ENCODE measurements around a stretch of chr19.

GRCh38 chr19:19062301-19062914, 1.4 kb upstream of the SLC25A42 start:
- PRO-cap = no peak
- CAGE, long polyA plus RNA = no peak

GRCh38 chr19:19106150-19106685, 32.1 kb downstream of the TMEM161A start:
- PRO-cap = no peak
- CAGE, long polyA plus RNA = no peak

DNA sequence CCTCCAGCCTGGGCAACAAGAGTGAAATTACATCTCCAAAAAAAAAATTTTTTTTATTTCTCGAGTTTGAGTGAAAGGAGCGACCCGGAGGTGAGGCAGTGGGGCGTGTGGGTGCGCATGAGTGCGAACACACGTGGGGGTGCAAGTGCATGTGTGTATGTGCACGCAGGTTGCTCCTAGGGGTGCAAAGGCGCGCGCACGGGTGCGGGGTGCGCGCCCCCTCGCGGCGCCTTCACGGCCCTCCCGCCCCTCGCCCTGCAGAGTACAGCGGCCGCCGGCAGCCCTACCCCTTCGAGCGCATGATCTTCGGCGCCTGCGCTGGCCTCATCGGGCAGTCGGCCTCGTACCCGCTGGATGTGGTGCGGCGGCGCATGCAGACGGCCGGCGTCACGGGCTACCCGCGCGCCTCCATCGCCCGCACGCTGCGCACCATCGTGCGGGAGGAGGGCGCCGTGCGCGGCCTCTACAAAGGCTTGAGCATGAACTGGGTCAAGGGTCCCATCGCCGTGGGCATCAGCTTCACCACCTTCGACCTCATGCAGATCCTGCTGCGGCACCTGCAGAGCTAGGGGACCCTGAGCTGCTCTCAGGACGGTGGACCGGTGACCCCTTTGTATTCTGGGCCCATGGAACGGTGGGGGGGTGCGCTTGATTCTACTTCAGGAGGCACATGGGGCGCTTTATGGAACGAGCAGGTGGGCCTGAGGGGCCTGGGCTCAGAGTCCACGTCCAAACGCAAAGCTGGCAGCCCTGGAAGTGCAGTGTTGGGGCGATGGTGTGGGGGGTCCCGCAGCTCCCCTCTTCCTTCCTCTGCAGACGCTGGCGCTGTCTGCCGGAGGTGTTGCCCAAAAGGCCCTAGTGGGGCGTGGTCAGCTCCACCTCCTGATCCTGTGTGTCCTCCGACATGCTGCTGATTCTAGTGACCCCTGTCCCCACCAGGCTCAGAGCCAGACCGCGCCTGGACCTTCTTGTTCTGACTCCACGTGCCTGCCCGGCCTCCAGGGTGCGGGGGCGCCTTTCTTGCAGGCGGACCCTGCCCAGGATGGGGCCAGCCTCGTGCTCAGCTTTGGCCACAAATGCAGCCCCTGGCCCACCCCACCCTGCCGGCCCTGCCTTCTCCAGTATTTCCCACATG, 27.6 kb downstream of the TMEM161A start:
- PRO-cap = no peak
- CAGE, long polyA plus RNA = no peak

- PRO-cap = no peak
- CAGE, long polyA plus RNA = no peak
Measured at GRCh38 chr19:19335605-19336523, 15.2 kb downstream of the MAU2 start.

DNA sequence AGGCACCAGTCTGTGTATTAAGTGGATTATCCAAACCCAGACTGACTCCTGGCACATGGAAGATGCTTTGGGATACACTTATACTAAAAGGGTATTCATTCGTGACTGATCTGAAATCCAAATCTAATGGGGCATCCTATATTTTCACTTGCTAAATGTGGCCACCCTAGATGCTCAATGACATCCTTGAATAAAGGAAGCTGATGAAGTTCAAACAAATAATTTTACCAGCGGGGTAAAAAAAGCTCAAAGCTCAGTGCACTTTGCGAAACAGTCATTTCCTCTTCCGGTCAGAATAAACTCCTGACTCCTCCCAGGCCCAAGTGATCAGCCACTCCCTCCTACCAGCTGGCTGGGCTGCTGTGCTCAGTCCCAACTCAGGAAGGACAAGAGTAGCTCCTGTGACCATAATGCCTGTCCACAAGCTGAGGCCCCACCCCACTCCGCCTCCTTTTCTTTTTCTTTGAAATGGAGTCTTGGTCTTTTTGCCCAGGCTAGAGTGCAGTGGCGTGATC, 32.5 kb upstream of the GATAD2A start:
- PRO-cap = unidirectional peak, minus-strand start at position 199 of the sequence
- CAGE, long polyA plus RNA = no peak

DNA sequence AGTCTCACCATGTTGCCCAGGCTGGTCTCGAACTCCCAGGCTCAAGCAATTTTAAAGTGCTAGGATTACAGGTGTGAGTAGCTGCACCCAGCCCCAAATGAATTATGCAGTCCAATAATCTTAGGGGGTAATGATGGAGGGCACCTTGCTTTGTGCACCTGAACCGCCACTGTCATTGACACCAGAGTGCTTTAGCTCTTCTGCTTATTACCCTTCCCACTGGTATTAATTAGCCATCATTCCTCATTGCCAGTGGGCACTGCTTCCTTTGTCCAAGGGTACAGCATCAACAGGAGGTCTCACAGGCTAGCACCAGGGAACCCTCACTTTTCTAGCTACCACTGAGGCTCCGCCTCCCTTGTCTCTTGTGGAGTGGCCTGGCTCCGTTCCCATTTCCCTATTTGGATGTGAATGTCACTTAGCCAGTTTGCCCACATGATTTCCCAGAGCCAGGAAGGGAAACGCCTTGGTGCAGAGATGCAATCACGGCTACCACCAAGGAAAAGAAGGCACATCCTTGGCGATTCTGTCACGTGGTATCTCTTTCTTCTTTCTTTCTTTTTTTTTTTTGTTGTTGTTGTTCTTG, 27.8 kb upstream of the GATAD2A start:
- PRO-cap = no peak
- CAGE, long polyA plus RNA = no peak

DNA sequence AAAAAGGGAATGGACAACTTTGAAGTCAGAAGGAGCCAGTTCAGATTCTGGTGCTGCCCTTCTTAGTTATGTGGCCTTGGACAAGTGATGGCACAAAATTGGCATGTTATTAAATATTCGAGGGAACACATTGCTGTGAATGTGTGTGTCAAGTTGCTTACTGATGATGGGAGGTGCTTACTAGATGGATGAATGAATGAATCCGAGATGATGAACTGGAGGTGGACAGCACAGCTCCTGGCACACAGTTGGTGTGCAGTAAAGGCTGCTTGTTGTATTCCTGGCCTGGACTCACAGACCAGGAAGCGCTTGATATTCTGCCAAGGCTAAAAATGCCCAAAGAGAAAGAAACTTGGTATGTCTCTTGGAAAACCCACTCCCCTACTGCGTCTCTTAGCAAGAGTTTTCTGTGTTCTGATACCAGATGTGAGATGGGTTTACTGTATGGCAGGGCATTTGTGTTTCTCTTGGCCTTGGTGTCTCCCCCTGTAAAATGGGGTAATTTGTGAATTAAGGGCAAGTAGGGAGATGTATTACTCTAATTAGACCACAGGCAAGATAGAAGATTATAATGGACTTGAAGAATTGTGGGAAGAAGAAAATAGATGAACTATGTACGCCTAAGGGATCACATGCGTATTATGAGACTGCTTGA, 15.2 kb upstream of the GATAD2A start:
- PRO-cap = no peak
- CAGE, long polyA plus RNA = no peak

DNA sequence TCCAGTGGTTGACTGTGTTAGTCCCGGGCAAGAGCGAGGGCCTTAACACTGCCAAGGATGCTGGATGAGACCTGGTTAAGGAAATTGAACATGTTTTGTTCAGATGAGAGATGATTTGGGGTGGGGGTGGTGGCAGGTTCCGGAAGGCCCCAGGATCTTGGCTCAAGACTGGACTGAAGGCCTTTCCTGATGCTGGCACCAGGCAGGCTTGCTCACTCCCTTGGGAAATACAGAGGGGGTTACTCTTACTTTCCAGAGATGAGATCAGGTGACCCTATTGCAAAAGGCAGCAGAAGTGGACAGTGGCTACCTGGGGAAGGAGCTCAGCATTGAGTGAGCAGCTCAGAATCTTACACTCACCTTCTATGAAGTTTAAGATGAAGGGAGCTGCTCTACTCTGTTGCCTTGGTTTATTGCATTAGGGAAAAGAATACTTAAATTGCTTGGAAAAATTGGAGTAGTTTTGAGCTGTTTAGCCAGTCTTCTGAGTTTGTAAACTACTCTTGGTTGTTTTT, 10.8 kb downstream of the GATAD2A start:
- PRO-cap = no peak
- CAGE, long polyA plus RNA = no peak

DNA sequence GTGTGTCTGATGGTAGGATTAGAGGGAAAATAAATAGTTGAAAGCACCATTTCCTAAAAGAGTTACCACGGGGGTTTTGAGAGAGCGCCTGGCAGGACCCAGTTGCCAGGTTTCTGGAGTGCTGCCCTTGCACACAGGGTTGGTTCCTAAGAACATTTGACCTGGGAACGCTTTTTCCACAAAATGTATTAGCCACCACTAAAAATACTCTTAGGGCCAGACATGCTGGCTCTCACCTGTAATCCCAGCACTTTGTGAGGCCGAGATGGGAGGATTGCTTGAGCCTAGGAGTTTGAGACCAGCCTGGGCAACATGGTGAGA, 11.7 kb downstream of the TSSK6 start:
- PRO-cap = no peak
- CAGE, long polyA plus RNA = no peak

- PRO-cap = no peak
- CAGE, long polyA plus RNA = no peak
Measured at GRCh38 chr19:19508817-19509229, 6.5 kb downstream of the TSSK6 start.

DNA sequence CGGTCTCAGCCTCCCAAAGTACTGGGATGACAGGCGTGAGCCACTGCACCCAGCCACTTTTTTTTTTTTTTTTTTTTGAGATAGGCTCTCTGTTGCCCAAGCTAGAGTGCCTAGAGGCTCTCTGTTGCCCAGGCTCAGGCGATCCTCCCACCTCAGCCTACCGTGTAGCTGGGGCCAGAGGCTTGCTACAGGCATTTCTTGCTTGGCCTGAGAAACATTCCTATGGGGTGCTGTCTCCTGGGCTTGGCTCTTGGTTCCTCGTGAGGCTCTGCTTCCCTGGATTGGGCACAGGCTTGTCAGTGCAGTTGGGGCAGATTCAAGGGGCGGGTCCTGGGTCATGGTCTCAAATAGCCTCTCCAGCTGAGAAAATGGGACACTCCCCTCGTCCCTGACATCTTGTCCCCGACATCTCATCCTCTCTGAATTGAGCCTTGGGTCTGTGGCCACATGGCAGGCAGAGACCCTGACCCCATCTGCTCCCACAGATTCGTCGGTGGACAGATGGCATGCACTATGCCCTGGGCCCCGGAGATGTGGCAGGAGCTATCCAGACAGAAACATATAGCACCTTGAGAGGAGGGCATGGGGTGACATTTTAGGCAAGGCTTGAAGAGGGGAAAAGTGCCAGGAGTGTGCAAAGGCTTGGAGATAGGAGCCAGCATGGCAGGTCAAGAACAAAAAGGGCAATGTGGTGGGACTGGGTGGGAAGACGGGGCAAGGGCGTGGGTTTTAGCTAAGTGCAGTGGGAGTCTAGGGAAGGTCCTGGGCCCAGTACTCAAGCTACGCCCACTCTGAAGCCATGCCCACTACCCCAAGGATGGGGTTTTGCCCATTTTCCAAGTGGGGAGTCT, 4.8 kb downstream of the TSSK6 start:
- PRO-cap = no peak
- CAGE, long polyA plus RNA = no peak

GRCh38 chr19:19526805-19527222, 1.9 kb upstream of the YJEFN3 start:
- PRO-cap = unidirectional peak, minus-strand start at chr19:19526909
- CAGE, long polyA plus RNA = no peak

- PRO-cap = no peak
- CAGE, long polyA plus RNA = no peak
Measured at GRCh38 chr19:19599199-19599551, 19.3 kb downstream of the PBX4 start.

DNA sequence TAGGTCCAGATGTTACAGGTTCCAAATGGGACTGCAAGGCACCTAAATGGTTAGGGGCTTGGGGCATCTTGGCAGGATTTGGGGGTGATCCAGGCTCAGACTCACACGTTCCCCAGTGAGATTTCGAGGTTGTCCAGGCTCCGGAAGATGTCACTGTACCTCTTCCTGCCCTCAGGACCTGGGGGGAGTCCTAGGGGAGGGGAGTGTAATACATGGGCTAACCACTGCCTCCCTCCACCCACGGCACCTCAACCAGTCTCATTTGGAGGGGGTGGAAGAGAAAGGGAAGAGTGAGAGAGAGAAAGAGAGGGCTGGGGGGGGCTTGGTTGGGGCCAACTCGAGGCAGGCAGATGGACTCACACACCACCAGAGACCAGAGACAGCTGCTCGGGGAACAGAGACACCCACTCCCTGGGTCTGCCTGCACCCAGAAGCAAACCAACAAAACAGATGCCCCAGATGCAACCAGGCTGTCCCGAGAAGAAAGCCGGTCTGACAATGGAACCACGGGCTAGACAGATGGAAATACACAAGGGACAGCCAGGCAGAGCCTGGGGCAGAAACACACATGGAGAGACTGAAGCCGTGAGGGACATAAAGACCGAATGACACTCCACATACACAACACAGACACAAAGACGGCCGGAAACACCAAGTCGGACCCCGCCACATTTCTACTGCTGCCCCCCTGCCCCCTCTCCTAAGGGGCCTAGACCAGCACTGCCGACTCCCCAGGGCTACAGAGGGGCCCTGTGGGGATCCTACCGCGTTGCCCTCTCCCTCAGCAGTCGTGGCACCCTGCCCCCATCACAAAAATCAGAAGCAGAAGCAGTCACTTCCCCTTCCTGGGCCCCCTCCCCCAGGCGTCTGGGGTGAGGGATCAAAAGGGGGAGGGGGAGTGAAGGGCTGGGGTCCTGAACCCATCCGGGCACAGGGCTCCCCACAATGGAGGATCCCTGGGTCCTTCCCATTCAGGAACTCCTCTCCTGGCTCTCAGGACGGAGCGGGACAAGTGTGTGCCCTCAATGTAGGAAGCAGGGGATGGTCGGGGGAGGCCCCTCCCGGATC, 693 bp downstream of the GMIP start:
- PRO-cap = bidirectional peak, plus-strand start at position 624 of the sequence, minus-strand start at position 607 of the sequence; bidirectional peak, plus-strand start at position 883 of the sequence, minus-strand start at position 790 of the sequence
- CAGE, long polyA plus RNA = no peak

DNA sequence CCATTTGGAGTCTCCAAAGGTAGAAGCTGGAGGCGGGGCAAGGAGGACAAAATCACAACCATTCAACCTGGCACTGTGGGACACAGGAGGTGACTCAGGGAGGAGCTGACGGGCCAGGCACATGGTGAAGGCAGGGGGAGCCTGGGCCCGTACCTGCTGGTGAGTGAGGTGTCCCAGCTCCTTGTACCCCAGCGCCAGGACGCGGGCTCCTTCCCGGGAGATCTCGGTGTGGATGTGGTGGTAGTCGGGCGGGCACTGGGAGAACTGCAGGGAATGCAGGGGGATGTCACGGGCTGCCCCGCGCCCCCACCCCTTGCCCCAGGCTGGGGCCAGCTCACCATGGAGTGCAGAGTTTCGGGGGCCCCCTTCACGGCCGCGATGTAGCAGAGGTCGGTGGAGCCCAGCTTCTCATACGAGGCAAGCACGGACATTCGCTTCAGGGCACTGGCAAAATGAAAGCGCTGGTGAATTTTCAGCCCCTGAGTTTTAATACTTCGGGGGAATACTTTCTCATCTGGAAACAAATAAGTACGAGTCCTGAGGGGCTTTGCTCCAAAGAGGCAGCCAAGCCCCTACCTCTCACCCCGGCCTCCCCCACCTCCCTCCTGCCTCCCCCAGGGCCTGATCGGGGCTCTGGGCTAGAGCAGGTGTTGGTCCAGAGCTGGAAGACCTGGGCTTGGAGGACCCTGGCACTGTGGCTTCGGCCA, 9.7 kb downstream of the ATP13A1 start:
- PRO-cap = no peak
- CAGE, long polyA plus RNA = no peak

DNA sequence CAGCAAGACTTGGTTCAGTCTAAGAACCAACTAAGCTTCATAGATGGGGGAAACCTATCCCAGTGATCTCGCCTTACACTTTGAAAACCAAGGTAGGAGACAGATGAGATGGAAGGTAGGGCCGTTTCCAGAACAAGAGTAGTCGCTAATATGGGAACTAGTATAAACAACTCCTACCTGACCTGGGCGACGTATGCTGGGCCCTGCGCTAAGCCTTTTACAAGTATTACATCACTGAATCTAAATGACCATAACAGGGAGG, 753 bp downstream of the ATP13A1 start:
- PRO-cap = bidirectional peak, plus-strand start outside the sequence, minus-strand start at position 150 of the sequence
- CAGE, long polyA plus RNA = no peak

DNA sequence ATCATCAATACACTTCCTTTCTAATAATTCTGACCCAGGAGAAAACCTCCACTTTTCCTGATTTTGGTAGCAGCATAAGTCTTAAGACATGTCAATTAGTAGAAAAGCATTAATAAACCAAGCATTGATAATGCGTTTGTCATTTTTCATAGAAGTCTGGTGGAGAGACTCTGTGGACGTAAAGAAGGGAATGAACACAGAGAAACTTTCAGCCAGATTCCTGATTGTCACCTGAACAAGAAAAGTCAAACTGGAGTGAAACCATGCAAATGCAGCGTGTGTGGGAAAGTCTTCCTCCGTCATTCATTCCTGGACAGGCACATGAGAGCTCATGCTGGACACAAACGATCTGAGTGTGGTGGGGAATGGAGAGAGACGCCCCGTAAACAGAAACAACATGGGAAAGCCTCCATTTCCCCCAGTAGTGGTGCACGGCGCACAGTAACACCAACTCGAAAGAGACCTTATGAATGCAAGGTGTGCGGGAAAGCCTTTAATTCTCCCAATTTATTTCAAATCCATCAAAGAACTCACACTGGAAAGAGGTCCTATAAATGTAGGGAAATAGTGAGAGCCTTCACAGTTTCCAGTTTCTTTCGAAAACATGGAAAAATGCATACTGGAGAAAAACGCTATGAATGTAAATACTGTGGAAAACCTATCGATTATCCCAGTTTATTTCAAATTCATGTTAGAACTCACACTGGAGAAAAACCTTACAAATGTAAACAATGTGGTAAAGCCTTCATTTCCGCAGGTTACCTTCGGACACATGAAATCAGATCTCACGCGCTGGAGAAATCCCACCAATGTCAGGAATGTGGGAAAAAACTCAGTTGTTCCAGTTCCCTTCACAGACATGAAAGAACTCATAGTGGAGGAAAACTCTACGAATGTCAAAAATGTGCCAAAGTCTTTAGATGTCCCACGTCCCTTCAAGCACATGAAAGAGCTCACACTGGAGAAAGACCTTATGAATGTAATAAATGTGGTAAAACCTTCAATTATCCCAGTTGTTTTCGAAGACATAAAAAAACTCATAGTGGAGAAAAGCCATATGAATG, 10.7 kb downstream of the ZNF101 start:
- PRO-cap = no peak
- CAGE, long polyA plus RNA = no peak

DNA sequence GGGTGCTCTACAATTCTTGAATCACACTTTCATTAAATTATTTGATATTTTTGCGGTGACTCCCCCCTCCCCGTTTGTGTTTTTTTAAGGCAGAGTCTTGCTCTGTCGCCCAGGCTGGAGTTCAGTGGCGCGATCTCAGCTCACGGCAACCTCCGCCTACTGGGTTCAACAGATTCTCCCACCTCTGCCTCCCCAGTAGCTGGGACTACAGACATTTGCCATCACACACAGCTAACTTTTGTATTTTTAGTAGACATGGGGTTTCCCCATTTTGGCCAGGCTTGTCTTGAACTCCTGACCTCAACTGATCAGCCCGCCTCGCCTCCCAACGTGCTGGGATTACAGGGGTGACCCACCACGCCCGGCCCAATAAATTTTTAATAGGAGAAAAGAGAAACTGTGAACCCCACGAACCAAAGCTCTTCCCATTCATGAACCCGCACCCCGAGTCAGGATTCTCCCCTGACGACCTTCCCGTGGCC, 677 bp downstream of the ZNF506 start:
- PRO-cap = no peak
- CAGE, long polyA plus RNA = no peak

DNA sequence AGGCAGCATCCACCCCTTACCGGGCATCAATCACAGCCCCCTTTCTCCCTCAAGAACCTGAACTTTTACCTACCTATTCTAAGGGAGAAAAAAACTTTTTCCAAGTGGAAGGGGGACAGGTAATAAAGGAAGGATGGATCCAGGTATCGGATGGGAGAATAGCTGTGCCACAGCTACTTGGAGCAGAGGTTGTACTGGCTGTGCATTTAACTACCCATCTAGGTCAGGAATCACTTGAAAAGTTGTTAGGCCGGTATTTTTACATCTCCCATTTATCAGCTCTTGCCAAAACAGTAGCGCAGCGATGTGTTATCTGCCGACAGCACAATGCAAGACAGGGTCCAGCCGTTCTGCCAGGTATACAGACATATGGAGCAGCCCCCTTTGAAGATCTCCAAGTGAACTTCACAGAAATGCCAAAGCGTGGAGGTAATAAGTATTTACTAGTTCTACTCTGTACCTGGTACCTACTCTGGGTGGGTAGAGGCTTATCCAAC, 80.3 kb downstream of the ZNF486 start:
- PRO-cap = no peak
- CAGE, long polyA plus RNA = no peak

DNA sequence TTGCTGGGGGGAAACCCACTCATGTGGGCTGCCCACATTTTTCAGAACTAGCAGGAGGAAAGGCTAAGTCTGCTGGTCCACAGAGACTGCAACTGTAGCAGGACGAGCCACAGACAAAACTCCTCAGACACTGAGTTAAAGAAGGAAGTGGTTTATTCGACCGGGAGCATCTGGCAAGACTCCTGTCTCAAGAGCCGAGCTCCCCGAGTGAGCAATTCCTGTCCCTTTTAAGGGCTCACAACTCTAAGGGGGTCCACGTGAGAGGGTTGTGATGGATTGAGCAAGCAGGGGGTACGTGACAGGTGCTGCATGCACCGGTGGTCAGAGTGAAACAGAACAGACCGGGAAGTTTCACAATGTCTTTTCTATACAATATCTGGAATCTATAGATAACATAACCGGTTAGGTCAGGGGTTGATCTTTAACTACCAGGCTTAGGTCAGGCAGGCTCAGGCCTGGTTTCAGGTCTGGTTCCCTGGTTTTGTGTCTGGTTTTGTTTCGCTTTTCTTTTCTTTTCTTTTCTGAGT, 3.1 kb upstream of the ZNF626 start:
- PRO-cap = no peak
- CAGE, long polyA plus RNA = no peak

Data from B cell (primary cell).